Skin of body (tissue), 2 donors: ENCODE results near the genes CTAGE6, OR2A5 and ZNF783.

DNA sequence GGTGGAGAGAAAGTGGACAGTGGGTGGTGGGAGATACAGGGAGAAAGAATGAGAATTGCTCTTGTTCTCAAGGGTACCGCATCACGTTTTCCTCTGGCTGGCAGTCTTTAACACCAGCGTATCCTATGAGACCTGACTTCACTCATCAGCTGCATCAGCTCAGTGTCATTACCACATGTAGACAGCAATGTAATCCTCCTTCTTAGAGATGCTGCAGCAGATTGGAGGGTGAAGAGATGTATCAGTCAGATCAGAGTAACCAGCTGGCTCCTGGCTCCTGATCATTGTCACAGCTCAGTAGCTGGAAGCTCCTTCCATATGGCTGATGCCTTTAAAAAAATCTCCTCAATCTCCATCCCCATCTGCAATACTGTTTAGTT lies 39.8 kb upstream of the EPHB6 start:
- RAMPAGE, long total RNA = no peak

DNA sequence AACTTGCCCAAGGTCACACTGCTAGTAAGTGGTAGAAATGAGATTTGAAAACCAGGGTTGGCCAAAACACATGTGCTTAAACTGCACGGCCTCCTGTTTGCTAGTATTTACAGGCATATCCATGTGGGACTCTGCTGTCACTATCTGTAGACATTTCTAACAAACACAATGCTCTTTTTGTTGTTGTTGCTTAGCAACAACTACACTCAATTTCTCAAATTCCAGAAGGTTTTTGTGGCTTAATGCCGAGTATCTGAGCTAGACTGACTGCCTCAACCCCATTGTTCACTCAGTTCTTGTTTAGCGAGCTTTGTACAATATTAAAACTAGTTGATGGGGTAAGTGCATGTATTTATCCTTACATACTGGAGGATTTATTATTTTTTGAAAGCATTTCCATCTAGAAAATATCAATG lies 5.4 kb upstream of the TMEM139 start:
- RAMPAGE, long total RNA = no peak

DNA sequence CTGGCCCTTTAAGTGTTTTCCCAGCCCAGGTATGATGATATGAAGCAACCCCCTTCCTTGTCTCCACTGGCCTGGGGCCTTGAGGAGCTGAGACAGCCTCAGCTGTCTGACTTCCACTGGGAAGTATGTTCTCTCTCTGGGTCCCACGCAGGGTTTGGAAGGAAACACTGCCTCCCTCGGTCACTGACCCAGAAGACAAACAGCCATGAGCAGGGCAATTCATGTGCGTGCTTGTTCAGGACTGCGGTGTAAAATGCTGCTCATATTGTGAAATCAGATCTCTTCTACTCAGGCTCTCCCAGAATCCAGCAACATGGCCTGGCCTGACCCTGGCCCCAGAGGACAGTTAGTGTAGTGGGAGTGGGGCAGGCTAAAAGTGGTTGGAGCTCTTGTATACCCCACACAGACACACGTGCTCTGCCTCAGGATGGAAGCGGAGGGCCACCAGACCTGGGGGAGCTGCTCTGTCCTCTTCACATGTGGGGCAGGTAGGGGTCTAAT lies 2.8 kb downstream of the CLCN1 start:
- RAMPAGE, long total RNA = no peak

GRCh38 chr7:143380221-143380854 lies 807 bp upstream of the ZYX start:
- RAMPAGE, long total RNA = no peak

DNA sequence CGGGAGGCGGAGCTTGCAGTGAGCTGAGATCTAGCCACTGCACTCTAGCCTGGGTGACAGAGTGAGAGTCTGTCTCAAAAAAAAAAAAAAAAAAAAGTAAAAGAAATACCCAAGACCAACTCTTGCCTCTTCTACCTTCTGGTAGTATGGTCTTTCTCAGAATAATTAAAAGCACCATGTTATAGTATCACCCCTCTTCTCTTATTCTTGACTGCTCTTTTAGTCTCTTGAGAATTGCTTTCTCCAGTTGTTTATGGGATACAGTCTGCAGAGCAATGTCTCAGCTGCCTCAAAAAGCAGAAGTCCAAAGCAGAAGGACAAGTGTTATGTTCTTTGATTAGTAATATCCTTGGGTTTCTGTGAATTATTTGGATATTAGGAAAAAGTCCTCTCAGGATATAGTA lies 7.3 kb downstream of the TAS2R41 start:
- RAMPAGE, long total RNA = no peak

GRCh38 chr7:143522555-143522870 lies 44.8 kb downstream of the TAS2R41 start:
- RAMPAGE, long total RNA = no peak

- RAMPAGE, long total RNA = no peak
Observed at GRCh38 chr7:143757602-143757903, at the start of gene CTAGE6. Gene CTAGE6, minus strand, starts transcription at chr7:143757696.

DNA sequence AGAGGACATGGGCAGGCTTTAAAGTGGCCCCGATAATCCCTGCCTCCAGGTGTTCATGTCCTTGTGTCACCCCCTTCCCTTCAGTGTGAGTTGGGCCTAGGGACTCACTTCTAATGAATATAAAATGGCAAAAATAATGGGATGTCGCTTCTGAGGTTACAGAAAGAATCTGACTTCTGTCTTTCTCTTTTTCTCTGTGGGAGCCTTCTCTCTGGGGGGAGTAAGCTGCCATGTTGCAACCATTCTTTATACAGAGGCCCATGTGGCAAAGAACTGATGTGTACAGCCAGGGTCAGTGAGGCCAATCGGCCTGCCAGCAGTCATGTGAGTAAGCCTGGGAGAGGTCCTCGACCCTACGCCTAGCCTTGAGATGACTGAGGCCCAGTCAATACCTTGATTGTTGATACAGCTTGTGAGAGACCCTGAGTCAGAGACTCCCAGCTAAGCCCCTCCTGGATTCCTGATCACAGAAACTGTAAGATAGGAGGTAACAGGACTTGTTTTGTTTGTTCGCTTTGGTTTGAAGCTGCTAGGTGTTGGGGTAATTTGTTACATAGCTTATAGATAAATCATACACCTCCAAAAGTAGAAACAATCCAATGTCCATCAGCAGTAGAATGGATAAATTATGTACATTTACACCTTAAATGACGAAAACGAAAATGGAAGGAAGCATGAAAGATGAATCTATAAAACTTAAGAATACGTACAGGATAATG lies 1.6 kb downstream of the TCAF1 start:
- RAMPAGE, long total RNA = no peak

- RAMPAGE, long total RNA = no peak
Observed at GRCh38 chr7:144048770-144049053, at the start of gene OR2A5. Gene OR2A5, plus strand, starts transcription at chr7:144048948.

- RAMPAGE, long total RNA = no peak
Observed at GRCh38 chr7:144255466-144255856, 9.1 kb downstream of the OR2A7 start.

- RAMPAGE, long total RNA = no peak
Observed at GRCh38 chr7:144384163-144385032, 25.6 kb downstream of the NOBOX start.

- RAMPAGE, long total RNA = no peak
Observed at GRCh38 chr7:146018877-146019948, 97.4 kb upstream of the CNTNAP2 start.

GRCh38 chr7:148262678-148263254 lies 327.8 kb upstream of the C7orf33 start:
- RAMPAGE, long total RNA = no peak

DNA sequence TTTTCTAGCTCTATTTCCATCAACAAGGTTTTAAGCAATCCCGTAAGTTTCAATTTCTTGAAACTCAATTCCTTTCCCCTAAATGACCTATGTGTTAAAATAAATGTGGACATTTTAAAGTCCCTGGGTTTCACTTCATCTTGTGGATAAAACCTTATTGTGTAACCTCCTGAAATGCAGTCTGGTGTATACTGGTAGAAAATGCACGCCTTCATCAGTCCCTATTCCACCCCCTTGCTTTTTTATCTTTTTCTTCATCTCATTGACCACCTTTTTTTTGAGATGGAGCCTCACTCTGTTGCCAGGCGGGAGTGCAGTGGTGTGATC lies 8.9 kb upstream of the C7orf33 start:
- RAMPAGE, long total RNA = no peak

GRCh38 chr7:148620533-148621415 lies 30.2 kb downstream of the C7orf33 start:
- RAMPAGE, long total RNA = no peak

- RAMPAGE, long total RNA = no peak
Observed at GRCh38 chr7:148622835-148623377, 32.3 kb downstream of the C7orf33 start.

DNA sequence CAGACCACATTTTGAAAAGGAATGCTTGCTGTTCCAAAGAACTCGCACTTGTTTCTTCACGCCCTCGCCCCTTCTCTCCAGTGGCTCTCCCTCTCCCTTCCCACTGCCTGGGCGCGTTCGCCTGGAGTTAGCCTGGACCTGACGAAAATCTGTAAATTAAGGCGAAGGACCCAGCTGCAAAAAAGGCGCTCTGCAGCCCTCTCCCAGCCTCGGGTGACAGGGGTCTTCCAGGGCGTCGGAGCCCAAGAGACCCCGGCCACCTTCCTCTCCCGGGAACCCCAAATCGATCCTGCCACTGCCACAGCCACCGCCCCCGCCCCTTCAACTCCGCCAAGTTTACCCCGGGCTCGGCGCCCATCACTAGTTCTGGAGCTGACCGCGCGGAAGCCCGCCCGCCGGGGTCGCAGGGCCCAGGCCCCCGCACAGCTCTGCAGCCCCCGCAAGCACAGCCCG lies 435 bp downstream of the PDIA4 start:
- RAMPAGE, long total RNA = no peak

GRCh38 chr7:149210428-149211365 lies 15.4 kb downstream of the ZNF282 start:
- RAMPAGE, long total RNA = no peak

DNA sequence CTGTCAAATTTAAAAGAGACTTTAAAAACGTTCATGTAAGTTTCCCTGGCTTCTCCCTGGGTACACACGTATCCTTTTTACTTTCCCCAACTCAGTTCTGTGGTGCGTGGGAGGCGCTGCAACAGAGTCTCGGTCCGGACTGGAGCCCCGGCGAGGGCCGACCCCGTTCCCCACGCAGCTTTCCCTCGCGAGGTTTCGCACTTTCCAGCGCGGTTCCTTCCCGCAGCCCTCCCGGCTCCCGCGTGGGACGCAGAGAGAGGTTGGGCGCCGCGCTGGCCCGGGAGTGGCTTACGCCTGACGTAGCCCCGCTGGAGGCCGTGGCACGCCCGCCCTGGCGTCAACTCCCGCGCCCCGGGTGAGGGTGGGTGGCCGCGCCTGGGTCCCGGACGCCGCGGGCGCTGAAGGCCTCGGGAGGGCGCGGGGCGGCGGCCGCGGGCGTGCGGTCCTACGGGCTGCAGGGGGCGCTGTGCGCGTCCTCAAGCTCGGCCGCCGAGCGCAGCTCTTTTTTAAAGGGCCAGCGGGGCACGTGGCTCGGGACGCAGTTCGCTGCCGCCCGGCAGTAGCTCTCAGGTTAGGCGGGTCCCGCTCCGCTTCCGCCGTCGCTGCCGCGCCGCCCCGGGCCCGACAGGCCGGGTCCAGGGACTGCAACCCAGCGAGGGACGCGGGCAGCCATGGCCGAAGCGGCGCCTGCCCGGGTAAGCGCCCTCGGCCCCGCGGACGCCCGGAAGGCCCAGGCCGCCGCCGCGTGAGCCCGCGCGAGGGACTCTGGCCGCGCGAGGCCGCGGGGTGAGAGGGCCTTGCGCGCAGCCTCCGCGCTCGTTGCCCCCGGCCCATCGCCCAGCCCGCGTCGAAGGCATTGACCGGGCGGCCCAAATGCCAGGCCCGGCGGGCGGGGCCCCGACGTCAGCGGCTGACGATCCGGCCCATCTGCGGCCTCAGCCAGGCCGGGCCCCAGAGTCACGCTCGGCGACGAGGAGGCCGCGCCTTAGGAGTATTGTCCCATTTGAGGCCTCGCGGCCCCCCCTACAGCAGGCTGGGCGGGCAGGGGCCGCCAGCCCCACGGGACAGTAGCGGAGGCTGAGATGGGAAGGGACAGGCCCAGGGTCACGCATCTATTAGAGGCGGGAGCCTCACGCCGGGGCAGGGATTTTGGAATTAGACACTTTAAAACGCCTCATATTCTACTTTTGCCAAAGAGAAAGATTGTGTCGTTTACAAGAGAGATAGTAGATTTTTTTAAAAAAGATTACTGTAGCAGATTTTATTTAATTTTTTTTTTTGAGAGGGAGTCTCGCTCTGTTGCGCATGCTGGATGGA lies at the start of gene ZNF783:
Gene ZNF783 (plus strand): TSS at position 534 of the 1,317 bp plus-strand sequence.
- RAMPAGE, long total RNA = no peak

DNA sequence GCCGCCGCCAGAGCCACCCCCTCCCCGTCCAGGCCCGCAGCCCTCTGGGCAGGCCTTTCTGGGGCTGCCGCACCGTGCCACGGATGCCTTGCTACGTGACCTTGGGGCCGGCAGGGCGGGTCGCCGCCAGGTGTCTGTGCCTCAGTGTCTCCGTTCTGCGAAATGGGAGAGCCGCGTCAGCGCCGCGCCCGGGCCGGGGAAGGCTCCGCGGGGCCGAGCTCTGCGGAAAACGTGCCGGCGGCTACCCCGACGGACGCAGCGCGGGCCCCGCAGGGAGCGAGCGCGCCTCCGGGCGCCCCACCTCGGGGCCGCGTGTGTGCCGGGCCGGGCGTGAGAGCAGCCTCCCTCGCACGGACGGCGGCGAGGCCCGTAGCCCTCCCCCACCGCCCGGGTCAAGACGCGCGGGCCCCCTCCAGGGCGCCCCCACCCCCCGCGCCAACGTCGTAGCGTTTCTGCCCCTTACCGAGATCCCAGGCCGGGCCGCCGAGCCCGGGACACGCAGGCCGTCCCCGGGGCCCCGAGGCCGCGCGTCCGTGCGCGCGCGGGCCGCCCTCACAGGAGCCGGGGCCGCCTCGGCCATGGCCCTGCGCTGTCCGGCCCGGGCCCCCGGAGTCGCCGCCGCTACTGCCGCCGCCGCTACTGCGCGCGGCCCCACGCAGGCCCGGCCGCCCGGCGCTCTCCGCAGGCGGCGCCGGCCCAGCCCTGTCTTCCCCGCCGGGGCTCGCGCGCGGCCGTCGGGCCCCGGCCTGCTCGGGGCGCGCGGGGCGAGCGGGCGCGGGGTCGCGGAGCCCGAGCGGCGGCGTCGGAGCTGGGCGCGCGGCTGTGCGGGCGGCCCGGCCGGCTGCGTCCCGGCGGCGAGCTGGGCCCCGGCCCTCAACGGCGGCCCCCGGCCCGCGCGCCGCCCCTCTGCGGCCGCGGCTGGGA lies 1.0 kb downstream of the ZNF777 start:
- RAMPAGE, long total RNA = no peak